AG04449 (cell line): ENCODE measurements around a stretch of chr17.

DNA sequence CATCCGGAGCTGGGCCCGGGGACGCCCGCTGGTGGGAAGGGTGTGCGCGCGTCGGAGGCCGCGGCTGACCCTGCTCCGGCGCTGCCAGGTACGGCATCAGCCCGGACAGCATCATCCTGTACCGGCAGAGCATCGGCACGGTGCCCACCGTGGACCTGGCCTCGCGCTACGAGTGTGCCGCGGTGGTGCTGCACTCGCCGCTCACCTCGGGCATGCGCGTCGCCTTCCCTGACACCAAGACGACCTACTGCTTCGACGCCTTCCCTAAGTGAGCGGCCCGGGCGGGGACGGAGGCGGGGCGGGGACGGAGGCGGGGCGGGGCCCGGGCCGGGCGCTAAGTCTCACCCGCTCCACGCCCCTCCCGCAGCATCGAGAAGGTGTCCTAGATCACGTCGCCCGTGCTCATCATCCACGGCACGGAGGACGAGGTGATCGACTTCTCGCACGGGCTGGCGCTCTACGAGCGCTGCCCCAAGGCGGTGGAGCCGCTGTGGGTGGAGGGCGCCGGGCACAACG, 199.1 kb downstream of the USP22 start:
- RRBS: 7% methylated on average over 7 of the region's 65 CpGs

DNA sequence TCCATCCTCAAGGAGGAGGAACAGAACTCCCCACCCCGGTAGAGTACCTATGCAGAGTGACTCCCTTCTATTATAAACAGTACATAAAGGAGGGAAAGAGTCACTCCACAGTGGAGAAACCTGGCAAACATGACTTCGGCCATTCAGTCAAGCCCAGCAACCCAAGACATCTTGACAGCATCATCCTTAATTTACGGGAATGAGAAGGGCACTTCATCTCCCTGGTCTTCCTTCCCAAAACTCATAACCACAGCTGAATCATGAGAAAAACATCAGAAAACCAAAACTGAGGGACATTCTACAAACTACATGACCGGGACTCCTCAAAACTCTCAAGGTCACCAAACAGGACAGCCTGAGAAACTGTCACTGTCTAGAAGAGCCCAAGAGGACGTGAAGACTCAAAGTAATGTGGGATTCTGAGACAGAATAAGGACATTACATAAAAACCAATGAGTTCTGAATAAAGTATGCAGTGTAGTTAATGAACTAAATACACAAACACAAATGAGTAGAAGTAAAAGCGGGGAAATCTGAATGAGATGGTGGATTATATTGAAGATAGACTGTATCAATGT, 5.5 kb downstream of the USP22 start:
- RRBS: no CpG with 5 or more reads among the region's 6 CpGs

DNA sequence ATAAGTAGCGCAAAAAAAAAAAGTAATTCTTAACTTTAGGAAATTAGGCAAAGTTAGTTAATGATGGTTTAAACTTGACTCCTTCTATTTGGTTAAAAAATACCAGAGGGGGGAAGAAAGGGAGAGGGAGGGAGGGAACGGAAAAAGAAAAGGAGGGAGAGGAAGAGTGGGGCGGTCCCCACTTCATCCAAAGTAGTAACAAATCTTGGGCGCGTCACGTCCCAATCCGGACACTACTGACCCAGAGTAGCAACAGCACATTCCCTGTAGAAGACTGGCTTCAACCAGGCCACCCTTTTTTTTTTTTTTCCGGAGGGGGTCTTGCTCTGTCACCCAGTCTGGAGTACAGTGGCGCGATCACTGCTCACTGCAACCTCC, 2.2 kb downstream of the USP22 start:
- RRBS: 3% methylated on average over 2 of the region's 10 CpGs

- RRBS: no CpG with 5 or more reads among the region's 4 CpGs
These were observed 34.9 kb downstream of the DHRS7B start for GRCh38 chr17:21161621-21162145.

- RRBS: 76% methylated on average over 3 of the region's 13 CpGs
These were observed 39.5 kb downstream of the DHRS7B start for GRCh38 chr17:21165922-21166955.

- RRBS: no CpG with 5 or more reads among the region's 5 CpGs
These were observed 27.5 kb downstream of the TMEM11 start for GRCh38 chr17:21186376-21186969.

DNA sequence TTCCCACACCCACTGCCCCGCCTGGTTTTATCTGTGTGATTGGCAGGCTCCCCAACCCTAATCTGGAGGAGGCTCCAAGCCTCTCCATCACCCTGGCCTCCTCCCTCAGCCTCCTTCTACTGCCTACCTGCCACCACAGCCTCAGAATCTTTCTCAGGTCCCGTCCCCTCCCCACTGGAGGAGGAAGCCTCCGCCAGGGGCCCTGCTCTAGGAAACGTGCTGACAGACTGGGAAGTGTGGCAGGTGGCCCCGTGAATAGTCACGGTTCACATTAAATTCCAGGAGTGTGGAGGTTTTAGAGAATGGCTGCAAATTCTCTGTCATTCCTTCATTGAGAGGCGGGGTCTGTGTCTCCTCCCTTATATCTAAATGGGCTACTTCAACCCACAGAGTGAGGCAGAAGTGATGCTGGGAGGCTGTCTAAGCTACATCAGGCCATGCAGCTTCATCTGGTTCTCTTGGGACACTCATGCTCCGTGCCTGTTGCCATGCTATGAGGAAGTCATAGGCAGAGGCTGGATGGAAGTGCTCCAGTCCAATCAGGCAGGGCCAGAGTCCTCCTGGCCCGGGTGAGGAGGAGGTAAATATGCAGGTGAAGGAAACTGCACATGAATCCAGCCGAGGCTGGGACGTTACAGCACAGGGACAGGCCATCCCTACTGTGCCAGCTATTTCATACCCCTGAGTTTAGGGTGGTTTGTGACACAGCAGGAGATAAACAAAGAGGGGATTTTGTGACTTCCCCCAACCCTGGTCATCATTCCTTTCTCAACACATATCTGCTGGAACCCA, 11.2 kb upstream of the MAP2K3 start:
- RRBS: no CpG with 5 or more reads among the region's 11 CpGs

DNA sequence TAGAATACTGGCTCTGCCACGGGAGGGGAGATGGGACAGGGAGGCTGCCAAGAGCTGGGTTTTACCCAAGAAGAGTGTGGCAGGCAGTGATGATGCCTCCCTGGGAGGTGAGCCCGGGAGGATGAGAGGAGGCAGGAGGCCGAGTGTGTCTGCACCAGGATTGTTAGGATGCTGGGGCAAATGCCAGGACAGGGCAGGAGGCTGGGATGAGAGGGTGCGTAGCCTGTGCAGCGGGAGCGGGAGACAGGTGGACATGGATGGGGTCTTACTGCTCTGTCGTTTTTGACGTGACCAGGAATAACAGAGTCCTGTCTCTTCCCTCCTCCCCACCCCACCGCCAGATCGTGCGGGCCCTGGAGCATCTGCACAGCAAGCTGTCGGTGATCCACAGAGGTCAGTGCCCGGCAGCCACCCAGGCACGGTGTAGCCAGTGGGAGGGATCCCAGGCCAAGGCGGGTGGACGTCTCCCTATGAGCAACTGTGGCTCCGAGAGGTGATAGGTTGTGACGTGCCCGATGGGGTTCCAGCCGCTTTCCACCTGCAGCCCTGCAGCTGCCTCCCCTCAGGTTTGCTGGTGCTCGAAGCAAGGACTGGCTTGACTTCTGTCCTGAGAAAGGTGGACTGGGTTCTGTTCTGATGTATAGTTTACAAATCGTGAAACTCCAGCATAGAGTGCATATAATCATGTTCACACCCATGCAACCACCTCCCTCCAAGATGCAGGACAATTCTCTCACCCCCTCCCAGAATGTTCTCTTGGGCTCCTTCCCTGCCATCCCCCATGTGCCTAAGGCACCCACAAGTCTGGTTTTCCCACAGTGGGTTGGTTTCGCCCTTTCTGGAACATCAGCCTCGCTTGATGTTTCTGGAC, 18.6 kb downstream of the MAP2K3 start:
- RRBS: no CpG with 5 or more reads among the region's 24 CpGs

GRCh38 chr17:21322392-21322673, 37.8 kb downstream of the MAP2K3 start:
- RRBS: no CpG with 5 or more reads among the region's 6 CpGs

DNA sequence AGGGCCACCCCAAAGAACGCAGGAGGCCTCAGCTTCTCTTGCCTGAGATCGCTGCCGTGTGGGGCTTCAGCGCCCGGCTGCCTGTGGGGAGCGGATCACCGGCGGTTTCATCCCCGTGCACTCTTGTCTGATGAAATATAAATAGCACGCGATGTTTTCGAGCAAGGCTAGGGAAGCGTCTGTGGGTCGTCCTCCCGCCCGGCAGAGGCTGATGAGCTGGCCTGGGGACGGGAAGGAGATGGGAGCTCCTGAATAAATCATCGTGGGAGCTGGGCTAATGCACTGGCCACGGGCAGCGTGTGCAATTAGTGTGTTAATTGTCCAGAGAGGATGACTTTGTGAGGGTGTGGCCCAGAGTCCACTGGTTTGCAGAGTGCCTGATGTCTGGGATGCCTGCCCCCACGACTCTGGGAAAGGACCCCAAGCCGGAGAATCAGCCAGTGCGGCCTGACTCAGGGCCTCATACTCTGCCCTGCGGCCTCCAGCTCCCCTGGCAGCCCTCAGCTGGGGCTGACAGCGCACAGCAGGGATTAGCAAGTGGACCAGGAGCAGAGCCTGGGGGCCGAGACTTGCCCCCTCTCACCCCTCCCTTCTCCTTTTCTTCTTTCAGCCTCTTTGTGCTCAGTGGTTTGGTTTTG, 21.3 kb downstream of the KCNJ12 start:
- RRBS: 18% methylated on average over 7 of the region's 26 CpGs

DNA sequence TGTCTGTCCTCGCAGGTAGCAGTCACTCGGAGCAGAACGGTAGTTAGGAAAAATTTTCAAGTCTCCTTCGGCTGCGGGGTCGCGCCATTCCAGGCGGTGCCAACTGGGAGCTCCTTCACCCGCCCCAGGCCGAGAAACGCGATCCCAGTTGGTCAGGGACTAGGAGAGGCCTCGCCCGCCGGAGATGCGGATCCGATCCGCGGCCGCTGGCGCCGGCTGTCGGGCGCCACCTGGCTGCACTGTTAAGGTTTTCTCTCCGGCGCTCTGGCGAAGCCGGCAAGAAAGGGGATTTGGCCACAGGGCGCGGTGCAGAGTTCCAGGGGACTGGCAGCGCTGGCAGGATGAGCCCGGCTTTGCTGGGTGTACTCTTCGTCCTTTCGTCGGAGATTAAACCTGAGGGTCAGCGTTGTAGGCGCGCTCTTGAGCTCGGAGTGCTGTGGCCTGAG, 135.4 kb downstream of the KCNJ12 start:
- RRBS: no CpG with 5 or more reads among the region's 39 CpGs

DNA sequence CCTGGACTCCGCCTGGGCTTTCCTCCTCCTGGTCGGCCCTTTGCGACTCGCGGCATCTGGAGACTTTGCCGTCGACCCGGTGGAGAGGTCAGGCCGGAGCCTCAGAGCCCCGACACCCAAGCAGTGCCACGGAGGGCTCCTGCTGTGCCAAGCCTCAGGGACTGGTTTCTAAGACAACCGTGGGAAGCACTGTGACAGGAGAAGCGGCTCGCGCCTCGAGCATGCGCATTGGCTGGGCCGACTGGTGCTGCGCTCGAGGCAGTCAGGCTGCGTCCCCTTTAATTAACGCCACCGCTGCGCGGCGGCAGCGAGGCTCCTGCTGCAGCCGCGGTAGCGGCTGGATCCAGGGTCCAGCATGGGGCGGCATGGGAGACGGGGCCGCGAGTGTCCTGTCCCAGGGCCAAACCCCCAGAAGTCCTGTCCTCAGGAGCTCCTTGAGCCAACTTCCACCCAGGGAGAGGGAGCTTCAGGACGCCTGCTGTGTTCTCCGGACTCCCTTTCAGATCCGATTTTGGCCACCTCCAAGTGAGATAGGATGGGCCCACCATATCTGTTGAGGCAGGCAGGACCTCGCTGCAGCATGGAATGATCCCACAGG, 11.3 kb upstream of the KCNJ18 start:
- RRBS: no CpG with 5 or more reads among the region's 38 CpGs

GRCh38 chr17:22118150-22118370, 425.7 kb downstream of the KCNJ18 start:
- RRBS: no CpG with 5 or more reads among the region's 2 CpGs

- RRBS: no CpG with 5 or more reads among the region's 27 CpGs
These were observed 612.5 kb downstream of the KCNJ18 start for GRCh38 chr17:22304742-22305245.

- RRBS: no CpG with 5 or more reads among the region's 12 CpGs
These were observed 829.0 kb downstream of the KCNJ18 start for GRCh38 chr17:22521275-22521738.

DNA sequence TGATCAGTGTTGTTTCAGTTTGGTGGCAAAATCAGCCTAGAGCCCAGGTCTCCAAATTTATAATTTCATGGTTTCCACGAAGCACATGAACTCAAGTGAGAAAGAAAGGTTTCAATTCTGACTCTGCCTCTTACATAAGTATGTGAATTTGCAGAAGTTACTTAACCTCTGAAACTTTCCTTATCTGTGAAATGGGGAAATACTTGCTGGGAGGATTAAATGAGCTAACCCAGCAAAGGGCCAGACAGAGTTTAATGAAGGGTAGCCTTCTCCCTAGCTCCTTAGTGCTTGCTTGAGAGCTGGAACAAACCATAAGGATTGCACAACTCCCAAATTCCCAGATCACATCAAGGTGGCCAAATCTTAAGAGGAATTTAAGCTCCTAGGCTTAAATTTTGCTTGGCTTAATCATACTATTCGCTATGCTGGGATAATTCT, 11.9 kb upstream of the WSB1 start:
- RRBS: no CpG with 5 or more reads among the region's 2 CpGs

- RRBS: no CpG with 5 or more reads among the region's 4 CpGs
These were observed 2.4 kb downstream of the WSB1 start for GRCh38 chr17:27296274-27296840.

GRCh38 chr17:27302995-27303901, 9.3 kb downstream of the WSB1 start:
- RRBS: no CpG with 5 or more reads among the region's 7 CpGs

DNA sequence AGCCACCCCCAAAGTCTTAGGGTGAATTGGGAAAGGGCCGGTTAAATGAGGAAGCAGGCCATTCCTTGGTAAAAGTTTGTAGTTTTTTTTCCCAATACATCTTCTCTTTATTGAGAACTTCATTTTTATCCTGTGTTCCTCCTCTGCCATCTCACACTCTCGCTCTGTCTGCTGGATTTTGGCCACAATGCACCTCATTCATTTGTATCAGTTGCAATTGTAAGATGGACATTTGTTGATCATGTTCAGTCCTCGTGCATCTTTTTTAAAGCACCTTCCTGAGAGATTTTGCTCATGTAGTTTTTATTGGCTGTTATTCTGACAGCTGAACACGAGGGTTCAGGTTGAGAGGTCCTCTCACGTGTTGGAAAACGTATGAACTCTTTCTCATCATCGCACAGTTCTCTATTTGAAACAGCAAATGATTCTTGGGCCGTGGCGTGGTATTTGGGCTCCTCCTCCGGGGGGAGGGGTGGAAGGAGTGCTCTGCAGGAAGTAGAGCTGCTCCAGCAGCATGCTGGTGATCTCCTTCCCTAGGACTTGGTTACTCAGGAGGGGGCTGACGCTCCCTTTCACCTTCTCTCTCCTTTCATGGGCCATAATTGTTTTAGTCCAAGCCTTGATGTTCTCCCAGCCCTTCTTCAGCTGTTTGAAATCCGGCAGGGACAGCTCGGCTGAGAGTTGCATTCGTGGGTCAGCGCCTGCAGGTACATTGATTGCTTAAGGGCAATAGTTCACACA, 70.3 kb downstream of the KSR1 start:
- RRBS: no CpG with 5 or more reads among the region's 15 CpGs

DNA sequence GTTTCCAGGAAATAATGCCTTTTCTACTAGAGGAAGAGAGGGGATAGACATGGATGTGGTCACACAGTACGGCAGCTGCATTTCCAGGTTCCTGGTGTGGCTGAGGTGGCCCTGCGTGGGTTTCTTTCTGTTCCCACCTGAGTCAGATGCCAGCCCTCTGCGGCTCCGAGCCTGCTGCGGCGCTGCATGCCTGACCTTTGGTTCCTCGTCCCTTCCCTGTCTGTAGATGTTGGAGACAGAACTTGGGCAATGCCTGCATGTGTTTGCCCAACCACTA, 71.9 kb upstream of the LGALS9 start:
- RRBS: no CpG with 5 or more reads among the region's 7 CpGs